Heart (tissue), 3 donors: Measurements from ENCODE around the gene SAMHD1.

- RAMPAGE, long total RNA, 2 experiments = no peak in any of the 2 experiments
Observed at GRCh38 chr20:35502097-35502918, 27.1 kb downstream of the C20orf173 start.

GRCh38 chr20:35640578-35641712 lies 23.8 kb downstream of the CPNE1 start:
- RAMPAGE, long total RNA, 2 experiments = no peak in any of the 2 experiments

GRCh38 chr20:35714172-35714553 lies 15.0 kb downstream of the ROMO1 start:
- RAMPAGE, long total RNA, 2 experiments = no peak in any of the 2 experiments

- RAMPAGE, long total RNA, 2 experiments = no peak in any of the 2 experiments
Observed at GRCh38 chr20:35738022-35738871, 3.8 kb downstream of the RBM39 start.

DNA sequence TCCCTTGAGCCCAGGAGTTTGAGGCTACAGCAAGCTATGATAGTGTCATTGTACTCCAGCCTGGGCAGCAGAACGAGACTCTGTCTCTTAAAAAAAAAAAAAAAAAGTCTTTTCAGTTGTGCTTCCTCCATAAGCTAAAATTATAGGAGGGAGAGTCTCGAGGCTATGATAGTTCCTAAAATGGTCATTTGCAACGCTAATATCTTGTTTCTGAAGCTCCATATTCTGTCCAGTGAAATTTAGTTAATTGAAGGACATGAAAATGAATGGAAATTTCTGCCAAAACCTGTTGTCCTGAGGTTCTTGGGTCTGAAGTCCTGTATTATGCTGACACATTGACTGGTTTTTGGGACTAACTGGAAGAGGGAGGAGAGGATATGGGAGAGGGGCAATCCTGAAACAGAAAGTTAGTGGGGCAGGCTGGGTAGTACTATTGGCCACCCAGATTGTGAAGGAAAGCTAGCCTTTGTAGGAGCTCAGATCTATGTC lies 77.0 kb downstream of the PHF20 start:
- RAMPAGE, long total RNA, 2 experiments = no peak in any of the 2 experiments

GRCh38 chr20:36064105-36064470 lies 90.5 kb upstream of the EPB41L1 start:
- RAMPAGE, long total RNA, 2 experiments = no peak in any of the 2 experiments

GRCh38 chr20:36570669-36570956 lies 2.8 kb upstream of the TGIF2 start:
- RAMPAGE, long total RNA, 2 experiments = no peak in any of the 2 experiments

DNA sequence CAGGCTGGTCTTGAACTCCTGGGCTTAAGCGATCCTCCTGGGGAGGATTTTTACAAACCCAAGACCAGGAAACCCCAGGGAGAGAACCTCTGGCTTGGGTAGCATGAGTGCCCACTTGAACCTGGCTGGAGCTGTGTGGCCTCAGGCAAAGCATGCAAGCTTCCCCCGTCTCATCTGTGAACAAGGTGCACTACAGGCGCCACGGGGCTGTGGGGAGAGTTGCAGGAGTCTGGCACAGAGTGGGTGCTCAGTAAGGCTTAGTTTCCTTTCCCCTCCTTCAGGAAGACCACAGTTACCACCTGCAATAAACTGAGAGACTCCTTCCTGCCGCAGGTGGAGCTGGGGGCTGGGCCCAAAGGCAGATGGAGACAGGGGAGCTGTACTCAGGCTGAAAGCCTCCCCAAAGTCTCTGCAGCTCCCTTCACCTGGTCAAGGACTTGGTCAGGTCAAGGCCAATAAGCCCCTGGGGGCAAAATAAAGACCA lies 1.8 kb downstream of the SLA2 start:
- RAMPAGE, long total RNA, 2 experiments = no peak in any of the 2 experiments

- RAMPAGE, long total RNA, 2 experiments = no peak in any of the 2 experiments
Observed at GRCh38 chr20:36814995-36815853, 41.7 kb upstream of the DSN1 start.

GRCh38 chr20:36862863-36863351 lies 431 bp downstream of the SOGA1 start:
- RAMPAGE, long total RNA, 2 experiments = no peak in any of the 2 experiments

- RAMPAGE, long total RNA, 2 experiments = no peak in any of the 2 experiments
Observed at GRCh38 chr20:36914203-36914950, 37.1 kb downstream of the SAMHD1 start.

GRCh38 chr20:36941489-36942025 lies 10.0 kb downstream of the SAMHD1 start:
- RAMPAGE, long total RNA, 2 experiments = no peak in any of the 2 experiments

DNA sequence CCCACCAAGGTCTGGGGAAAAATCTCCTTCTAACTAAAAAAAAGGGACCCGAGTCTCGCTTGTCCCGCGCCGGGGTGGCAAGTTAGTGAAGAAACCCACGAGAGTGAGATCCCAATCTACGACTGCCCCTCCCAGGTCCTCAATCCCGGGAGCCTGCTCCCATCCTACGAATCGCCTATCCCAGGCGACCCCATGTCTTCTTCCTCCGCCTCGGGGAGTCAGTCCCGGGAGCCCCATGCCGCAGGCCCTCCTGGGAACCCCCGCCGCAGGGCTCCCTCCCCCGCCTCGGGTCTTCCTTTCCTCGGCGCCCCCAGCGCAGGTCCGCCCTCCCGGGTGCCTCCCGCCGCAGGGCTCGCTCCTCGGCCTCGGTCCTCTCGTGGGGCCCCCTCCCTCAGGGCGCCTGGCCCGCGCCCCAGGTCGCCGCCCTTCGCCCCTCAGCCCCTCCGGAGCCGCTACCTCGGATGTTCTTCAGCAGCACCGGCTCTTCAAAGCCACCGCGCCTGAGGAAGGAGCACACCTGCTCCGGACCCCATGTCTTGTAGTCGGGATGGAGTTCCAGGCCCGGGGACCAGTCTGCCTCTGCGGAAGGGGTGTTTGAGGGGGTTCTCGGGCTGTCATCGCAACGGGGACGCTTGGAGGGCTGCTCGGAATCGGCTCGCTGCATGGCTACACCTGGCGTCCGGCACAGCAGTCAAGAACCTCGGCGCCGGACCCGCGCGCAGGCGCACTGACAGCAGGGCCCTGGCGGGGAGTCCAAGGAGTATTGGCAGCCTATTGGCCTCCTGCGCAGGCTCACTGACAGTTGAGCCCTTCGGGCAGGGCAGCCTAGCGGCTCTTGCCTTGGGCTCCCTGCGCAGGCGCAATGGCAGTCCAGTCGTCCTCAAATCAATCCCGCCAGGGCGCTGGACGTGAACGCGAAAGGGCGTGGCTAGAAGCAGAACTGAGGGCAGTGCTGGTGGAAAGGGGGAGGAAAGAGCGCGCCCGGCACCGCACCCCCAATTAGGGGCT lies at the start of gene SAMHD1:
SAMHD1 (minus strand) TSS at position 729 of the 1,008 bp plus-strand sequence.
- RAMPAGE, long total RNA, 2 experiments = start-site peak on the minus strand in 1 of 2 experiments, centred at position 704 of the sequence, 668 reads per replicate

DNA sequence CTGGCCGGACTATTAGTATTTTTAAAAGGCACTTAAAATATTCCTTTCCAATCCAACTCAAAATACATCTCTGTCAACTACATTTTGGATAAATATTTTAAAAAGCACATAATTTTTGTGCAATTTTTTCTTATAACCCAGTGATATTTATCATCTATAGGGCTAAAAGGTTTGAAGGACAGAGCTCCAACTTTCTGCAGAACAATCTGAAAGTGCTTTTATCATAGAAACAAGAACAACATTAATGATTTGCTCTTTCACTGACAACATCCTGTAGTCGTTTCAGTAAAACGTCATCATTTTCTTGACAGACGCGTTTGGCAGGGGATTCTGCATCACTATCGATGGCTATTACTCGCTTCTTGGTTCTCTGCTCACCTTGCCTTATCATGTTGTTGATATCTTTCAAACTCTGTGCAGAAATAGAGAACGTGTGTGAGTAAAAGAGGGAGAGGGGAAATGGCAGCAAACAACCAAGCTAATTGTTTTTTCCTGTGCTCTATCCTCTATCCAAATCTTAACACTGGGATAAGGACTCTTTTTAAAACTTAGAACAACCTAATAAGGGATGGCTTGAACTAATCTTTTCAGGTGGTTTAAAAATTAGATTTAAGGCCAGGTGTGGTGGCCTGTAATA lies 47.1 kb upstream of the SAMHD1 start:
- RAMPAGE, long total RNA, 2 experiments = no peak in any of the 2 experiments

- RAMPAGE, long total RNA, 2 experiments = no peak in any of the 2 experiments
Observed at GRCh38 chr20:37296888-37297864, 7.7 kb downstream of the MANBAL start.

- RAMPAGE, long total RNA, 2 experiments = no peak in any of the 2 experiments
Observed at GRCh38 chr20:37372207-37372794, 26.4 kb downstream of the SRC start.

DNA sequence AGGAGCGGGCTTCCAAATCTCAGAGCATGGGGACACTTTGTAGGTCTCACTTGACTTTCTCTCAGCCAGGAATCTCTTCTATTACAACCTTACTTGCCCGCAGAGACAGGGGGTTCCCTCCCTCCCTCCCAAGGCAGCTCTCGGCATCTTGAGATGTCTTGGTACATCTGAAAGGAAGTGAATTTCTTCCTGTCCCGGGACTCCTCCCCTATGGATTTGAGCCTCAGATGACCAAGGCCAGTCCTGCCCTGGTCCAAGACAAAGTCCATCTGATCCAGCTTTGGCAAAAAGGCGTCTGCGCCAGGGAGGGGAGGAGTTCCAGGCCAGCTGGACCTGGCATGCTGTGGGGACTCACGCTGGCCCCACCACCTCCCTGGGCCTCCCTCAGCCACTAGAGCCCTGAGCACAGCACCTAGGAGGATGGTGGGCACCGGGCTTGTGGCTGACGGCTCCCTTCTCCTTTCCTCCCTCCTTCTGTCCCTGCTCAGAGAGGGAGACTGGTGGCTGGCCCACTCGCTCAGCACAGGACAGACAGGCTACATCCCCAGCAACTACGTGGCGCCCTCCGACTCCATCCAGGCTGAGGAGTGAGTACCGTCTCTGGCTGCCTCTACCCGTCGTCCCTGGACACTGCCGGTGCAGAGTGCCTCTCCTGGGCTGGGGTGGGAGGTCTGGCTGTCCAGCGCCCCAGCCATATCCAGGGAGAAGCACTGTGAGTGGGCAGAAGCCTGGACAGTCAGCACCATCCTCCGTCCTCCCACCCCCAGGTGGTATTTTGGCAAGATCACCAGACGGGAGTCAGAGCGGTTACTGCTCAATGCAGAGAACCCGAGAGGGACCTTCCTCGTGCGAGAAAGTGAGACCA lies 47.7 kb downstream of the SRC start:
- RAMPAGE, long total RNA, 2 experiments = no peak in any of the 2 experiments

GRCh38 chr20:37823340-37824128 lies 79.4 kb upstream of the VSTM2L start:
- RAMPAGE, long total RNA, 2 experiments = no peak in any of the 2 experiments

- RAMPAGE, long total RNA, 2 experiments = no peak in any of the 2 experiments
Observed at GRCh38 chr20:37985936-37986448, 47.3 kb downstream of the TTI1 start.

DNA sequence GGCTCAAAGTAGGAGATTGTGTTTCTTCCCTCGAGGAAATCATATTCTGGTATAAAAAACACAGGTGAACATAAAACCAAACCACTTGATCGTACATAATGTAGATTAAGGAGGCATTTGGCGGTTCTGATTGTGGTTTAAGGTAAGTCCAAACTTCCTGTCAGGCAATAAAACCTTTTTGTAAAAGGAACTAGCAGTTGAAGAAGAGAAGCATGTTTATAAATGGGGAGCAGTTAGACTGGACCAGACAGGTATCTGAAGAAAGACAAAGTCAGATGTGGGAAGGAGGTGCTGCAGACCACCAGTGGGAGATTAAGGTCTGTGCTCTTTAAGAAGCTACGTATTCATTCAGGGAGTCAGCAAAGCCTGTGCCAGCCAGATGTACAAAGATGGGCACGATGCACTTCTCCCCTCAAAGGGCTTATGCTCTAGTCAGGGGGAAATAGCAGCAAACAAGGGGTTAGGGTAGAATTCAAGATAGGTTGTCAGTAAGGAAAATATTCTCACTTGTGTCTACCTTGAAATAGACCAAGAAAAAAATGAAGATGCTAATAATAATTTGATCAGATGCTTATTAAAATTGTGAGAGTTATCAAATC lies 35.8 kb downstream of the RPRD1B start:
- RAMPAGE, long total RNA, 2 experiments = no peak in any of the 2 experiments